ENCODE results near the gene ZNF516.

CAGE:
- cytosol, long polyA minus RNA, result no peak
- cytosol, long polyA plus RNA, result no peak
- long polyA plus RNA, result no peak
- nucleus, long polyA minus RNA, result no peak
- nucleus, long polyA plus RNA, result no peak
These were observed 815 bp downstream of the DIPK1C start for GRCh38 chr18:74456160-74456825.

CAGE:
- cytosol, long polyA minus RNA, result no peak
- cytosol, long polyA plus RNA, result no peak
- long polyA plus RNA, result no peak
- nucleus, long polyA minus RNA, result no peak
- nucleus, long polyA plus RNA, result no peak
These were observed 10.1 kb upstream of the CNDP1 start for GRCh38 chr18:74524136-74524639.

DNA sequence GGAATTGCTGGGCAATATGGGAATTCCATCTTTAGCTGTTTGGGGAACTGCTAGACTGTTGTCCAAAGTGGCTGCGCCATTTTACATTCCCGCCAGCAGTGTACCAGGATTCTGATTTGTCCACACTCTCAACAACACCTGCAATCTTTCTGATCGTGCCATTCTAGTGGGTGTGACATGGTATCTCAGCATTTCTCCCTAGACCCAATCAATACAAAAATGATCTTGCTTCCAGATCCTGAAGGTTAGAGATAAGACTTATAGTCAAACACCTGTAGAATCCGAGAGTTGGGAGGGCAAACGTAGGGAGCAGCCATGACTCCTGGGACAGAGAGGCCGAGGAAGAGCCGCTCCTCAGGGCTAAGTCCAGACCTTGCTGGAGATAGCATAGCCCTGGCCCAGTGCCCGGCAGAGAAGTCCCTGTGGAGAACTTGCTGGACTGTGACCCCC is 8.8 kb upstream of the CNDP1 start:
CAGE:
- cytosol, long polyA minus RNA, result no peak
- cytosol, long polyA plus RNA, result no peak
- long polyA plus RNA, result no peak
- nucleus, long polyA minus RNA, result no peak
- nucleus, long polyA plus RNA, result no peak

DNA sequence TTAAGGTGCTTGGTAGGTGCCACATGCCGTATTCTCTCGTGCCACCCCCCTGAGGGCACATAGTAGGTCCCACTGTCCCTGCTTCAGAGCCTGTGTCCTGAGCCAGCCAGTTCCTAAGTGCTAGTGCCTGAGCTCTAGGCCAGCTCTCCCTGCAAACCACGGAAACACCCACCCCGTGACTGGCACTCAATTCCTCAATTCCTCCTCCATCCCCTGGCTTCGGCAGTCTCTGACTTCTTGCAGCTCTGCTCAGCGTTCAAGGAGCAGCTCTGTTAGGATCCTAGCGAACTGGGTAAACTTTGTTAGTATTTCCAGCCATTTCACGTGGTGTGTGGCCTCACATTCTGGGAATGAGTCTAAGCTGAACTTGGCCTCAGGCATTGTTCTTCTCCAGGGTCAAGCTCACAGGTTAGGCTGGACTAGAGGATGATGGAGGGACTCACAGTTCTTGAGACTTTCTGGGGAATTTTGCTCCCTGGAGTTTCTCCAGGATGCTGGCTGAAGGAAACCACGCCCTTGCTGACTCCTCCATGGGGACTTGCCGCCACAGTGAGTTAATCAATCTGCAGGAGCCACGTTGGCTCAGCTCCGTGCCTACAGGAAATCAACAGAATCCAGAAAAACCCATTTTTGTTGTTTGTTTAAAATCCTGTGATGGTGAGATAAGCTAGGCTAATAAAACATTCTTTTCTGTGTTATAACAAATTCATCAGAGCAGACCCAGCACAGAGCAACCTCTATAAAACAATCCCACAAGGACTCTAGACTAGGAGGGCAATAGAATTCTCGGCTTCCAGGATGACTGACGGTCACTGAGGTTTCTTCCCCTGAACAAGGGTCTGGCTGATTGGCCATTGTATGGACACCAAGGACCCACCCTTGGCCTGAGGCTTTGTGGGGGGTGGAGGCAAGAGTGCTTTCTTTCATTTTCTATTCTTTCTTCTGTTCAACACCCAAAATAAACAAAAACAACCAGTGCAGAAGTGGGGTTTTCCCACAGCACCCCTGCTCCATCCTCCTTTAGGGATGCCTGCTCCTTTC is 12.5 kb downstream of the CNDP1 start:
CAGE:
- cytosol, long polyA minus RNA, result no peak
- cytosol, long polyA plus RNA, result no peak
- long polyA plus RNA, result no peak
- nucleus, long polyA minus RNA, result no peak
- nucleus, long polyA plus RNA, result no peak

CAGE:
- cytosol, long polyA minus RNA, result no peak
- cytosol, long polyA plus RNA, result no peak
- long polyA plus RNA, result no peak
- nucleus, long polyA minus RNA, result no peak
- nucleus, long polyA plus RNA, result no peak
These were observed 36.7 kb downstream of the ZNF407 start for GRCh38 chr18:74634130-74635038.

DNA sequence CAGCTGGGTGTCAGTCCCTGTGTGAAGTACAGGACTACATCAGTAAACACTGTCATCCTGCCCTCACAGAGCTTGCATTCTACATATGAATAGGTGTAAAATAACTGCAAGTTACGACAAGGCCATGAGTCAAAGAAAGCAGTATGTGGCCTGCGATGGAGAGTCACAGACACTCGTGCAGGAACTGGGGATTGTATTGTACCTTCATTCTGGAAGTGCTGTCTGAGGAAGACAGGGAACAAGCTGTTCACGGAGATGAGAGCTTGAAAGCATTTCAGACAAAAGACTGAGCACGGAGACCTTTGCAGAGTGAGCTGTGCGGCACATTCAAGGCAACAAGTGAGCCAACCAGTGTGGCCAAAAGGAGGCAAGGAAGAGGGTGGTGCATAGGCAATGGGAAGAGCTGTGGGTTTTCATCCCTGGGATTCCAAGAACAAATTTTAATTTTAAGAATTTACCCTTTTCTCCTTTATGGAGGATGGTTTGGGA is 182.0 kb downstream of the PTGR3 start:
CAGE:
- cytosol, long polyA minus RNA, result no peak
- cytosol, long polyA plus RNA, result no peak
- long polyA plus RNA, result no peak
- nucleus, long polyA minus RNA, result no peak
- nucleus, long polyA plus RNA, result no peak

DNA sequence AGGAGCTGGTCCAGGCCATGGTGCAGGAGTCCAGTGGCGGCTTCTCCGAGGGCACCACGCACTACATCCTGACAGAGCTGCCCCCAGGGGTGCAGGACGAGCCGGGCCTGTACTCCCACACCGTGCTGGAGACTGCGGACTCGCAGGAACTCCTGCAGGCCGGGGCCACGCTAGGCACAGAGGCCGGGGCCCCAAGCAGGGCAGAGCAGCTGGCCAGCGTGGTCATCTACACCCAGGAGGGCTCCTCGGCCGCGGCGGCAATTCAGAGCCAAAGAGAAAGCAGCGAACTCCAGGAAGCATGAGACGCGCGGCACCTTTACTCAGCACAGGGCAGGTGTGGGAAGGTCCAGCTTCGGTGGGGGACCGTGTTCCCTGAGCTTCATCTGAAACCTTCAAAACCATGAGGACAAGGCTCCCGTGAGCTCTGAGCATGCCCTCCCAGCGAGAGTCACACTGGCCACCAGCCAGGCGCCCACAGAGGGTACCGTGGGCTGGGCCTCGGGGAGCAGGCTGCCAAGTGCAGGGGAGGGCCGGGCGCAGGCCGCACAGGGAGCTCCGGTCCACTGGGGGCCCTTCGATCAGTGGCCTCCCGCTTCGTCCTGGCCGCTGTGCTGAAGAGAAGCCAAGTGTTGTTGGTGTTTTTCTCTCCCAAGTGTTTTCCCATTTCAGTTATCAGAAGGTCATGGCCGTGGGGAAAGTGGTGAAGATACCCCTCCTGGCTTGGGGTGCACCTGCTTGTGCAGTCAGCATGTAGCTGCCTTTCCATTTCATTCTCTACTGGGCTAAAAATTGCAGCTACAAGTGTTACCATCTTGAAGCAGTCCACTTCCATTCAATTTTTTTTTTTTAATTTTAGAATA is 144.5 kb downstream of the PTGR3 start:
CAGE:
- cytosol, long polyA minus RNA, result start-site peak on the plus strand centred at position 634 of the sequence, 29 bp wide, 11 reads
- cytosol, long polyA plus RNA, result no peak
- long polyA plus RNA, result no peak
- nucleus, long polyA minus RNA, result no peak
- nucleus, long polyA plus RNA, result no peak

CAGE:
- cytosol, long polyA minus RNA, result no peak
- cytosol, long polyA plus RNA, result no peak
- long polyA plus RNA, result no peak
- nucleus, long polyA minus RNA, result no peak
- nucleus, long polyA plus RNA, result no peak
These were observed 4.9 kb downstream of the PTGR3 start for GRCh38 chr18:75203806-75204677.

CAGE:
- cytosol, long polyA minus RNA, result no peak
- cytosol, long polyA plus RNA, result no peak
- long polyA plus RNA, result no peak
- nucleus, long polyA minus RNA, result no peak
- nucleus, long polyA plus RNA, result no peak
These were observed 6.1 kb downstream of the TSHZ1 start for GRCh38 chr18:75216555-75217235.

DNA sequence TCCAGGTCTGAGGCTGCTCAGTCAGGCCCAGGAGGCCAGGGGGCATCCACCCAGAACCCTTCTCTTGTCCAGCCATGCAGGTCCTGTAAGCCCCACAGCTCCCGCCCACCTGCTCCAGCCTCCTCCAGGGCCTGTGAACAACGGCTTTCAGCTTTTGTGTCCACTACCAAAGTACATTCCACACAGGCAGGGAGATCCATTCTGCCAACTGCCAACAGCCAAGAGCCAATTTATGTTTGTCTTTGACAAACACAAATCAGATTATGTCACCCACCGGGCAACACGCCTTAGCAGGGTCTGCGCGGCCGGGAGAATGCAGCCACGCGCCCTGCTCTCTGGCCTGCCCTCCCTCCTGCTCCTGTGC is 146.7 kb downstream of the ZNF516 start:
CAGE:
- cytosol, long polyA minus RNA, result no peak
- cytosol, long polyA plus RNA, result no peak
- long polyA plus RNA, result no peak
- nucleus, long polyA minus RNA, result no peak
- nucleus, long polyA plus RNA, result no peak

DNA sequence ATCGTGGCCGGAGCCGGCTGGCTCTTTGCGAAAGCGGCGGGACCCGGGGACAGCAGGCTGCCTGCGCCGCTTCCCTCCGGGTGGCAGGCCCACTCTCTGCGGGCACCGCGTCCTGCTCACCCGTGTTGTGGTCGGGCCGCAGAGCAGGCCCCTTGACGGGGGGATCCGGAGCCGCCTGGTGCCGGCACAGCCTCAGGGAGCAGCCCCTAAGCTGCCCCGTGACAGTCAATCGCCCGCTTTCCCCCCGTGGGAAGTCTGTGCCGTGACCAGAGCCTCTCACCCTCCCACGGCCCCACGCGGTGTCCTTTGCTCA is 144.6 kb downstream of the ZNF516 start:
CAGE:
- cytosol, long polyA minus RNA, result no peak
- cytosol, long polyA plus RNA, result no peak
- long polyA plus RNA, result no peak
- nucleus, long polyA minus RNA, result no peak
- nucleus, long polyA plus RNA, result no peak

DNA sequence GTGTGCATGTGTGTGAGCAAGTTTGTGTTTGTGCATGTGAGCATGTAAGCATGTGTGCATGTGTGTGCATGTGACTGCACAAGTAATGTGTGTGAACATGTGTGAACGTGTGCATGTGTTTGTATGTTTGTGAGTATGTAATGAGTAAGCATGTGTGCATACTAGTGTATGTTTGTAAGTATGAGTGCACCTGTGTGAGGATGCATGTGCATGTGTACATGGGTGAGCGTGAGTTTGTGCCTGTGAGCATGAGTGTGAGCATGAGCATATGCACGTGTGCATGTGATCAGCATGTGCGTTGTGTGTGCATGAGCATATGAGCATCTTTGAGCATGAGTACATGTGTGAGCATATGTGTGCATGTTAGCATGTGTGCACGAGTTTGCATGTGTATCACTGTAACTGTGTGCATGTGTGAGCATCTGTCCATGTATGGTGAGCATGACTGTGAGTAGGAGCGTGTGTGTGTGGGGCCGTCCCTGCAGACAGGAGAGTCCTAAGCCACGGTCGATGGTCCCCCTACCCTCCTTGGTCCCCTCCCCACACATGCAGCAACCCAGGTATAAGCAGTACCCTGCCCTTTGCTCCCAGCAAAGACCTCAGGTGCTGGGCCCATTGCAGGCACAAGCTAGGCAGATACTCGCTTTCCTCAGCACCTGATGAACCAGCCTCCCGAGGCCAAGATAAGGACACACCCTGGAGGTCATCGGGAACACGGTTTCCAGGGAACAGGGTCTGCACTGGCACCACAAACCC is 90.4 kb downstream of the ZNF516 start:
CAGE:
- cytosol, long polyA minus RNA, result no peak
- cytosol, long polyA plus RNA, result no peak
- long polyA plus RNA, result no peak
- nucleus, long polyA minus RNA, result no peak
- nucleus, long polyA plus RNA, result no peak

DNA sequence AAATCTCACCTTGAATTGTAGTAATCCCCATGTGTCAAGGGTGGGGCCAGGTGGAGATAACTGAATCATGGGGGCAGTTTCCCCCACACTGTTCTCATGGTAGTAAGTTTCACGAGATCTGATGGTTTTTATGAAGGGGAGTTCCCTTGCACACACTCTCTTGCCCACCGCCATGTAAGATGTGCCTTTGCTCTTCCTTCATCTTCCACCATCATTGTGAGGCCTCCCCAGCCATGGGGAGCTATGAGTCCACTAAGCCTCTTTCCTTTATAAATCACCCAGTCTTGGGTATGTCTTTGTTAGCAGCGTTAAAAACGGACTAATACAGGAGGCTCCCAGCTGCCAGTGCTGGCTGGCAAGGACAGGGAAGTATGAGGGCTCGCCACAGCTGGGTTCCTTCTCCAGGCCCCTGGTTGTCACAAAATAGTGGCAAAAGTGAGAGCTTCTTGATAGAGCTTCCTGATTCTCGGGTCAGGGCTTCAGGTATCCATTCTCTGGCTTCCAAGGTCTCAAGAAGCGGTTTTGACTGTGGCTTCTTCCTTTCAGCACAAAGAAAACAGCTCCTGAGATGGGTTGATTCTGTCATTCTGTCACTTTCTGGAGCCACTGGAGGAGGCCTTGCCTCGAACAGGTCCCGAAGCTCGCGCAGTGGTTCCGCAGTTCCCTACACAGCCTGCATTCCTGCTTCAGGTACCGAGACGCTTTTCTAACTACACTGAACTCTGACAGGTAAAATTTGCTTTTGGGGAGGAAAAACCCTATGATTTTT is 85.0 kb downstream of the ZNF516 start:
CAGE:
- cytosol, long polyA minus RNA, result no peak
- cytosol, long polyA plus RNA, result no peak
- long polyA plus RNA, result no peak
- nucleus, long polyA minus RNA, result no peak
- nucleus, long polyA plus RNA, result no peak

GRCh38 chr18:76411761-76412894 is 82.9 kb downstream of the ZNF516 start:
CAGE:
- cytosol, long polyA minus RNA, result no peak
- cytosol, long polyA plus RNA, result no peak
- long polyA plus RNA, result no peak
- nucleus, long polyA minus RNA, result no peak
- nucleus, long polyA plus RNA, result no peak

GRCh38 chr18:76428194-76428840 is 66.7 kb downstream of the ZNF516 start:
CAGE:
- cytosol, long polyA minus RNA, result no peak
- cytosol, long polyA plus RNA, result no peak
- long polyA plus RNA, result no peak
- nucleus, long polyA minus RNA, result no peak
- nucleus, long polyA plus RNA, result no peak

DNA sequence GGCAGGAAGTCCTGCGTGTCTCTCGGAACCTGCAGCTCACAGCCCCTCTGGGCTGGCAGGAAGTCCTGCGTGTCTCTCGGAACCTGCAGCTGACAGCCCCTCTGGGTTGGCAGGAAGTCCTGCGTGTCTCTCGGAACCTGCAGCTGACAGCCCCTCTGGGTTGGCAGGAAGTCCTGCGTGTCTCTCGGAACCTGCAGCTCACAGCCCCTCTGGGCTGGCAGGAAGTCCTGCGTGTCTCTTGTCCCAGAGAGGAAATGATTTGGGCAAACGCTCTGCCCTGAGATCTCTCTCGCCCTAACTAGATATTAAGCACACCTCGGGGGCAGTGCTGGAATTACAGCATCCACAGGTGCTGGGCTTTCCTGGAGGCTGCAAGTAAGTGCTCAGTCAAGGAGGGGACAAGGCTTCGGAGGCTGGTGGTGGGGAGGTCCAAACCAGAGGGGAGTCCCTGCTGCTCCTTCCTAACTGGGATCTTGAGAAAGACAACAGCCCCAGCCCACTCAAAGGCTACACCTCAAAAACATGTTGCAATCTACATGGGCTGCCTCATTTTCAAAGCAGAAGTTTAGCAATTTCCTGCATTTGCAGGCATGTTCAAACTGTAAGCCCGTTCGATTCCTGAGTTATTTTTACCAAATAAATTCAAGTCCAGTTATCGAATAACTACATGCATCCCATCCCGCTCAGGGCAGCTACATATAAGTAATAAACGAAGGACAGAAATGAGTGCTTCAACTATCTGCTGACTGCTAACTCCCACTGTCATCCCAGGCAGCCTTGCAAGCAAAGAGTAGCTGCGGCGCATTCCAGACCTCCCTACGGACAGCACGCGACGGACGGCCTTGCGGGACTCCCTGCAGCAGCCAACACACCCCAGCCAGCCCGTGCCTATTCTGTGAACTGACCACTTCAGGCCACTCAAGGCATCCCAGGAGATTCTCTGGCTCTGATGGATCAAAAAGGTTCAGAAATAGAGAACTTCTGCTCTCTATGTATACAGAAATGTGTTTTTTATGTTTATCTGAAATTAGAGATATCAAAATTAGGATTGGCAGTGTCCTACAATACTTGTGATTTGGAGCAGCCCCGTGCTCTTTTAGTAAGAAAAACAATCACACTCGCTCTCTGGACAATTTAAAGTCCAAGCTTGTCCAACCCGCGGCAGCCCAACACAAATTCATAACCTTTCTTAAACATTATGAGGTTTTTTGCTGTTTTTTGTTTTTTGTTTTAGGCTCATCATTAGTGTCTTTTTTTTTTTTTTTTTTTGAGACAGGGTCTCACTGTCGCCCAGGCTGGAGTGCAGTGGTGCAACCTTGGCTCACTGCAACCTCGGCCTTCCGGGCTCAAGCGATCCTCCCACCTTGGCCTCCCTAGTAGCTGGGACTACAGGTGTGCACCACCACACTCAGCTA is 27.4 kb downstream of the ZNF516 start:
CAGE:
- cytosol, long polyA minus RNA, result no peak
- cytosol, long polyA plus RNA, result no peak
- long polyA plus RNA, result no peak
- nucleus, long polyA minus RNA, result no peak
- nucleus, long polyA plus RNA, result no peak

DNA sequence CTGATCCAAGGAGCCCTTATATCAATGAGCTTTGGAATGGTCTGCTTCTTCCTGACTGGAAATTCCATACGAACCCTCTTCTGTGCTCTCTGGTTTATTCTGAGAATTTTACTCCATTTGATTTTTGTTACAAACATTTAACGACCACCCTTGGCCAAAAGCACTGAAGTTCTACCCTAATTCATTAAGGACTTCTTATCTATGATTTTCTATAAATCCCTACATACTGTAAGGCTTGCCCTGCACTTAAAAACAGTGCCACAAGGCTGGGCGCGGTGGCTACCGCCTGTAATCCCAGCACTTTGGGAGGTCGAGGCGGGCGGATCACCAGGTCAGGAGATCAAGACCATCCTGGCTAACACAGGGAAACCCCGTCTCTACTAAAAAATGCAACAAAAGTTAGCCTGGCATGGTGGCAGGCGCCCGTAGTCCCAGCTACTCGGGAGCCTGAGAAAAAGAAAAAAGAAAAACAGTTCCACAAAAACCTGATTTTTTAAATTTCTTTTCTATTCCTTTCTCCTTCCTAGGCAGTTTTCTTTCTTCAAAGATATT is 24.5 kb downstream of the ZNF516 start:
CAGE:
- cytosol, long polyA minus RNA, result no peak
- cytosol, long polyA plus RNA, result no peak
- long polyA plus RNA, result no peak
- nucleus, long polyA minus RNA, result no peak
- nucleus, long polyA plus RNA, result no peak

DNA sequence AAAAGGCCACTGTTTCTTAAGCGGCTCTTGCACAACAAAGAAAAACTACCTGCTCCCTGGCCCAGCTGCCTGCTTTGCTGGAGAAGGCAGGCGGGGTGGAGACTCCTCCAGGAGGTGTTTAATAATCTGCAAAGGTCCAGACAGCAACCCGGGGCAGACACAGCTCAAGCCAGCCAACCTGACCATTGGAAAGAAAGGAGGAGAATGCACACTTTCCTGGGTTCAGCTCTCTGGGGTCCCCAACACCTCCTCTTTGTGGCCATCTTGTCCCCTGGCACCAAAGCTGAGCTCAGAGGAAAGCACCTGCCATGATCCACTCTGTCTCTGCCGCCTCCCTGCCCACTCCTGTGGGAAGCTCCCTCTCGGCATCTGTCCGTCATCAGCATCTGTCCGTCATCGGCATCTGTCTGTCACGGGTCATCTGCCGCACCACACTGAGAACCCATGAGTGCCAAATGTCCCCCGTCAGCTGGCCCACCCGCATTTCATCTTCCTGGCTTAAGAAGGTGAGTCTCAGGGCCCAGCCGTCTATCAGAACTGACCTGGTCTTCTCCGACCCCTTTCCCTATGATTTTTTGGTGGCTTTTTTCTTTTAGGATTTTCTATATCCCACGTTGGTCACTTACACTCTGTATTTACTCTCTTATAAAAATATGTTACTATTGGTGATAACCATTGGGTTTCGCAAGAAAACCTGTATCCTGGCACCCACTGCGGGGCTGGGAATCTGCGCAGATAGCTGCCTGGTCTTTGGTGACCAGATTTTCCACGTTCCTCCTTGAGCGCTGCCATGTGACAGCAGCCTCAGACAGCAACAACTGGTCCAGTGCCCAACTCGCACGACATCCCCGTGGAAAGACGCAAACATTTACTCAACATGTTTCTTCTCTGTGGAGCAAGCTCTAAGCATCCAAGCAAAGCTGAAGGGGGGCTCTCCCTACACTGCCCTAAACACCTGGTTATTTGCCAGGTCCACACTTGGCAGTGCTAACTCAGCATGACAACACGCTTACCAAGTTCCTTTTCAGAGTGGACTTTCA is 11.6 kb downstream of the ZNF516 start:
CAGE:
- cytosol, long polyA minus RNA, result no peak
- cytosol, long polyA plus RNA, result no peak
- long polyA plus RNA, result no peak
- nucleus, long polyA minus RNA, result no peak
- nucleus, long polyA plus RNA, result no peak

DNA sequence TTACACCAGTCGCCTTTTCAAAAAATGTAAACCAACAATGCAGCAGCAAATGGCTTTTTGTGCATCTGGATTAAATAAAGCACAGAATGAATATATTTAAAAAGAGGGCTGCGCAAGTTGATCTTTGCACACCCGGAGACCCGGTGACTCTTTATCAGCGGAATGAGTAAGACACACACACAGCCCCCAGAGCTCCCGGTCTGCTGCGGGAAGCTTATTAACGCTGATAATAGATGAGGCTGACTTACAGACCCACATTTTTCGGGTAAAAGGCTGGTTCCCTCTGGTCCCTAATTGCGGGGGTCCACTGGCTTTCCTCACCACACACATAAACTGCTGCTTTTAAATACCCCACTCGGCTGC is 1.2 kb downstream of the ZNF516 start:
CAGE:
- cytosol, long polyA minus RNA, result no peak
- cytosol, long polyA plus RNA, result no peak
- long polyA plus RNA, result no peak
- nucleus, long polyA minus RNA, result no peak
- nucleus, long polyA plus RNA, result no peak

GRCh38 chr18:76495115-76495421 is at the start of gene ZNF516:
Gene ZNF516 (minus strand): TSS chr18:76495242.
CAGE:
- cytosol, long polyA minus RNA, result no peak
- cytosol, long polyA plus RNA, result no peak
- long polyA plus RNA, result no peak
- nucleus, long polyA minus RNA, result start-site peak on the minus strand at chr18:76495197-76495293, 34 reads
- nucleus, long polyA plus RNA, result no peak

Measured in keratinocyte (primary cell).